Cardiac atrium fibroblast (primary cell): ENCODE results near the genes ABCF3 and ECE2.

DNA sequence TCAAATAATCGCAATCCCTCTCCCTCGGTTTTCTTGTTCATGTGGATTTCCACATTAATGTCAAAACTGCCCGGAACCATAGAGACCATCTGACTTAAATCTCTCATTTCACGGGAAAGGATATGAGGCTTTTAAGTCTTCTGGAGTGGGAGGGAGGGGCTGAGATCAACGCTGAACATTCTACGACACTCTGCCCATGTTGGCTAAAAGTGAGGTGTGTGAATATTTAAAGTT, 9.4 kb downstream of the LAMP3 start:
- RAMPAGE, long total RNA: no peak

- RAMPAGE, long total RNA: no peak
Measured at GRCh38 chr3:183212024-183212460, 41.0 kb upstream of the B3GNT5 start.

GRCh38 chr3:183258466-183259151, 5.6 kb downstream of the B3GNT5 start:
- RAMPAGE, long total RNA: no peak

GRCh38 chr3:183259586-183260628, 6.9 kb downstream of the B3GNT5 start:
- RAMPAGE, long total RNA: no peak

- RAMPAGE, long total RNA: no peak
Measured at GRCh38 chr3:183637245-183637629, 1.8 kb downstream of the KLHL24 start.

DNA sequence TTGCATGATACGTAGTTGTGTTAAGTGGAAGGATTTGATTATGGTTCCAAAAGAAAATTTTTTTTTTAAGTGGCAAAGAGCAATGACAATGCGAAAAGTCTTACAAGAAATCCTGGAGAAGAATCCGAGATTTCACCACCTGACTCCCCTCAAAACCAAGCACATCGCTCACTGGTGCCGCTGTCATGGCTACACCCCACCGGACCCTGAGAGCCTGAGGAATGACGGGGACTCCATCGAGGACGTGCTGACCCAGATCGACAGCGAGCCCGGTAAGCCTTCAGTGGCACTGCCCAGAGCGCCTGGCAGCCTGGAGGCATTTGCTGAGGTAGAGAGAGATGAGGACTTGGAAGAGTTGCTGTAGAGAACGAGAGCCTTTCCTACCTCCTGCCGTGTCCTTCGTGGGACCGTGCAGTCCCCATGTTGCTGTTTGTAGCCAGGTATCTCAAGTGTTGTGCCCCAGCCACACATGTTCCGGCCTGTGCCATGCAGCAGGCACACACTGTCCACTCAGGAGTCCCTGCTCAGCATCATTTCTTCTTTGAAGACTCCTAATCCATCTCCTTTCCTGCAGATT, 21.4 kb downstream of the MAP6D1 start:
- RAMPAGE, long total RNA: no peak

DNA sequence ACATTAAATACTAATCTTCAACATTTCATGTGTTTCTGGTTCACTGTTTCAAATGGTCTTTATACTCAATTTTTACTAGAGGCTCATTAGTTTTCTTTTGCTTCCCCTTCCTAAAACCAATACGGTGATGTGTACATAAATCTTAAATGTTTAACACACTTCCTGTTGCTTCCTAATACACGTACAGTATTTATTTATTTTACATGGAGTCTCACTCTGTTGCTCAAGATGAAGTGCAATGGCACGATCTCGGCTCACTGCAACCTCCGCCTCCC, 1.7 kb downstream of the PARL start:
- RAMPAGE, long total RNA: no peak

- RAMPAGE, long total RNA: no peak
Measured at GRCh38 chr3:183907862-183908412, 23.3 kb upstream of the PARL start.

GRCh38 chr3:183920498-183920841, 35.8 kb upstream of the PARL start:
- RAMPAGE, long total RNA: no peak

DNA sequence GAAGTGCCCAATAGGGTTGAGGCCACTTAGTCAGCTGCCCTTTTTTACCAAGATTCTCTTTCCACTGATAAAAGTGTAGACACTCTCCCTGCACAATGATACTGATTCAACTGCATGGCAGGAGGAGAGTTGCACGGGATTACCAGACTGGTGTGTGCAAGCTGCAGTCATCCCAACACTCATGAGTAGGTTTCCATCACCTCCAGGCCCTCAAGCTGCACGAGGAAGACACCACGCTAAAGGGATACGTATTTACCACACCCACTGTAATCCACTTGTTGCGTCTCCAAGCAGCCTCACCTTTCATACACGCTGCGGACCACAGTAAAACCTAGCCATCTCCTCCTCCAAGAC, 957 bp downstream of the ABCC5 start:
- RAMPAGE, long total RNA: no peak

DNA sequence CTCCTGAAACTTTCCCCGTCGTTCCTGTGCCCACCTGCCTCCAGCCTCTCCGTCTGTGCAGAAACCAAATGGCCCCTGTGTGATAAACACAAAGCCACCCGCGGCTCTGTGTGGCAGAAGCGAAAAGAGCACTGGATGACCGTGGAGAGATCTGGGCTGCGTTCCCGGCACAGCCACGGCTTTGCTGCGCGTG, 684 bp downstream of the ABCC5 start:
- RAMPAGE, long total RNA: no peak

GRCh38 chr3:184185076-184186261, at the start of gene ABCF3:
Gene ABCF3 (plus strand): TSS chr3:184186199.
- RAMPAGE, long total RNA: start-site peak on the plus strand at chr3:184186182-184186203, 392 and 128 reads in 2 replicates

- RAMPAGE, long total RNA: no peak
Measured at GRCh38 chr3:184259576-184260565, 1.5 kb downstream of the CAMK2N2 start.

- RAMPAGE, long total RNA: no peak
Measured at GRCh38 chr3:184275776-184276443, at the start of gene ECE2. Gene ECE2 (plus strand): TSS chr3:184276022.

GRCh38 chr3:184317165-184317571, 2.8 kb downstream of the EIF4G1 start:
- RAMPAGE, long total RNA: no peak

GRCh38 chr3:184323635-184324423, 9.4 kb downstream of the EIF4G1 start:
- RAMPAGE, long total RNA: no peak

GRCh38 chr3:184327059-184327956, 10.1 kb upstream of the FAM131A start:
- RAMPAGE, long total RNA: no peak

DNA sequence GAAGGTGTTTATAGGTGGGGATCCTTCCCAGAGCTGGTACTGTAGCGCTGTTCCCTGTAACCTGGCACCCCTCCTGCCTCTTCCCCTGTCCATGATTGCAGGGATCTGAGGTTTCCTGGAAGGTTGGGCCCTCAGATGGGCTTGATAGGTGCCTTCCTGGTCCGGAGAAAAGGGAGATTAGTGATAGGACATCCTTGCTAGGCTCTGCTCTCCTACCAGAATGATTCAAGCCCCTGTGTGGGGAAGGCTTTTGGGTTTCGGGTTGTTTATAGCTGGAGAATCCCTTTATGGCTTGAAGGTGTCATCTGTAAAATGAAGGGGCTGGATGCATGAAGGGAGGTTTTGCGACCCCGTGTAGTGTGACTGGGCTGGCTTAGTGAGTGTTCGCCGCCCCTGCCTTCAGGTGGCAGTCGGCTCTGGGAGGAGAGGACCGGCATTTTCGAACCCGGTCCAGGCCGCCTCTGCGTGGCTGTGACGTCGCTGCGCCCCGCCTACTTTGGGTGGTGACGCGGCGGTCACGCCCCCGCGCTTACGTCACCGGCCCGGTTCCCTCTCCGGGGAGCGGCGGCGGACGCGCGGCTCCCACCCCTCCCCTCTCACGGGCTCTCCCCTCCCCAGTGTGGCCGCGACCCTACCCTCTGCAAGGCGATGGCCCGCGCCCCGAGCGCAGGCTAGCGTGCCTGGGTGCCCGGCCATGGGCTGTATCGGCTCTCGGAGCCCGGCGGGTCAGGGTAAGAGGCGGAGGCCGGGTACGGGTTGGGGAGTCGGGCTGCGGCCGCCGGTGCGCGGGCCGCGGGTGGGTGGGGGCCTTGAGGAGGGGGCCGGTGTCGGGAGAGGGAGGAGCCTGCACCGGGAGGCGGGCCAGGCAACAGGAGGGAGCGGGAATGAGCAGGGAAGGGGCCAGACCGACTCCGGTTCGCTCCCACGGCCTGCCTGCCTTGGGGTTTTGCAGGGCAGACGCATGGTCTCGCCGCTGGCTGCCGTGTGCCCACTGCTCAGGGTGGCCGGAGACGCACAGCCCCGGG, 1.7 kb upstream of the FAM131A start:
- RAMPAGE, long total RNA: no peak

DNA sequence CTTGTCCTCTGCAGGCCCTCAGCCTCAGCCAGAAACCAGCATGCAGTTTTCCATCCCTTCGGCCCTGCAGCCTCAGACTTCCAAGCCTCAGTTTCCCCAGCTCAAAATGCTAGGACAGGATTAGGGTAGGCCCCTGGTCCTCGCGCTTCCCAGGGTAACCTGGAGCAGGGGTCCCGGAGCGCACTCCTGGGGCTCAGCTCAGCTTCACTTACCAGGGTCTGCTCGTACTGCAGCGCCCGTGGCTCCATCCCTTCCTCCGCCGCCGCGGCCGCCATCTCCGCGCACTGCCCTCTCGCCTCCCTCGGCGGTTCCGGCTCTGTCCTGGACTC, 236 bp downstream of the CLCN2 start:
- RAMPAGE, long total RNA: no peak

DNA sequence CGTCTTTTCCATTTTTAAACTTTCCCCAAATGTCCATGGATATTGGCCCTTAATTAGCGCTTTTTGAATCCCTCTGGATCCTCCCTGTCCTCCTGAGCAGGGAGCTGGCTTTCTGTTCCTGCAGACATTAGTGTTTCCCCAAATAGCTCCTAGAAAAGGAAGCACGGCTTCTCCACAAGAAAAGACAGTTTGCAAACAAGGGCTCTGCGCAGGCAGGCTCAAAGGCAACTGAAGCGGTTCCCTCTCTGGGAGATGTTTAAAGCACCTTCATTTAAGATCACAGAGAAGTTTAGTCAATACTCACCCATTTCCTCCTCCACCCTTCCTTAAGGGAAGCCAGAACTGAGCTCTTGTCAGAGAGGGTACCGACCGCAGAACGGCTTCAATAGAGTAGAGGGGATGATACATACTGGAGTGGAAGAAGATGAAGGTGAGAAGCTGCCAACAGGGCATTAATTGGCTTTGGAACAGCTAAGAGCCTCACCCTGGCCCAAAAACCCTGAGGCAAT, 5.0 kb upstream of the EPHB3 start:
- RAMPAGE, long total RNA: no peak